PFSK-1 (cell line): ENCODE results near the gene DCLRE1B.

DNA sequence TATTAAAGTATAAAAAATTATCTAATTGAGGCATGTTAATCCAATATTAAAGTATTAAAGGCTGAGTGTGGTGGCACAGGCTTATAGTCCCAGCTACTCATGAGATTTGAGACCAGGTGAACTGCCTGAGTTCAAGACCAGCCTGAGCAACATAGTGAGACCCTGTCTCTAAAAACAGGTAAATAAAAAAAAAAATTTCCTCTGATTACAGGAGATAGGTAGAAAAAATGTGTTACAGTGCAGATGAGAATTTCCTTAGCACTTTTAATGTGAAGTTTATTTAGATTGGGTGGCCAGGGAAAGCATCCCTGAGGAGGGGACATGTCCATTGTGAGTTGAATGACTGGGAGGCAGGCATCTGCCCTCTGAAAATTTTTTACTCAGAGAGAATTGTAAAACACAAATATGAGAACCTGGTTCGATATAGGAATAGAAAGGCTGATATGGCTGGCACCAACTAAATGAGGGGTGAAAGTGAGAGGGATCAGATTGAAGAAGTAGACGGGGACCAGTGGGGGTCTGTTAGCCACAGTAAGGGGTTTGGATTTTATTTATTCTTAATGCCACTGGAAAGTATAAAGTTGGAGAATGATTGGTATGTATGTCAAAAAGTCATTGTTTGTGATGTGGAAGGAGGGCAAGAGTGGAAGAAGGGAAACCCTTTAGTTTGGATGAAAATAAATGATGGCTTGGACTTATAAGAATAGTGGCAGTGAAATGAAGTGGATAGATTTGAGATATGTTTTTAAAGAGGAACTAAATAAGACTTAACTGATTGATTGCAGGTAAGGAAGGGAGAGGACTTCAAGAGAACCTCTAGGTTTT, 16.5 kb downstream of the MAGI3 start:
- RRBS = no CpG with 5 or more reads among the region's 2 CpGs

DNA sequence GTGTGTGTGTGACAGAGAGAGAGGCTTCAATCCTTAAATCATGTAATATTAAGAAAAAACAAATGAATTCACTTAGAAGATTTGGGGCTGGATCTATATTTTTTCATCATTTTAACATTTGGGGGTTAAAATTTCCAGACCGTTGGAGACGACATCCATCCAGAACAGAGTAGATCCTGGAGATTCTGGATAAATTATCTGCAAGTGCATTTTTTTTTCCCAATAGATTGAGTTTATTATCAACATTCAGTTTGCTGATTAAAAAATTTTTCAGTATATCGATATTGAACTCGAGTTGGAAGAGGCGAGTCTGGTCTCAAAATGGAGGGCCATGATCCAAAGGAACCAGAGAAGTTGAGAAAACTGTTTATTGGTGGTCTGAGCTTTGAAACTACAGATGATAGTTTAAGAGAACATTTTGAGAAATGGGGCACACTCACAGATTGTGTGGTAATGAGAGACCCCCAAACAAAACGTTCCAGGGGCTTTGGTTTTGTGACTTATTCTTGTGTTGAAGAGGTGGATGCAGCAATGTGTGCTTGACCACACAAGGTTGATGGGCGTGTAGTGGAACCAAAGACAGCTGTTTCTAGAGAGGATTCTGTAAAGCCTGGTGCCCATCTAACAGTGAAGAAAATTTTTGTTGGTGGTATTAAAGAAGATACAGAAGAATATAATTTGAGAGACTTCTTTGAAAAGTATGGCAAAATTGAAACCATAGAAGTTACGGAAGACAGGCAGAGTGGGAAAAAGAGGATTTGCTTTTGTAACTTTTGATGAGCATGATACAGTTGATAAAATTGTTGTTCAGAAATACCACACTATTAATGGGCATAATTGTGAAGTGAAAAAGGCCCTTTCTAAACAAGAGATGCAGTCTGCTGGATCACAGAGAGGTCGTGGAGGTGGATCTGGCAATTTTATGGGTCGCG, 59.3 kb downstream of the MAGI3 start:
- RRBS = no CpG with 5 or more reads among the region's 11 CpGs

GRCh38 chr1:113548392-113549159, 158.3 kb downstream of the MAGI3 start:
- RRBS = no CpG with 5 or more reads among the region's 5 CpGs

DNA sequence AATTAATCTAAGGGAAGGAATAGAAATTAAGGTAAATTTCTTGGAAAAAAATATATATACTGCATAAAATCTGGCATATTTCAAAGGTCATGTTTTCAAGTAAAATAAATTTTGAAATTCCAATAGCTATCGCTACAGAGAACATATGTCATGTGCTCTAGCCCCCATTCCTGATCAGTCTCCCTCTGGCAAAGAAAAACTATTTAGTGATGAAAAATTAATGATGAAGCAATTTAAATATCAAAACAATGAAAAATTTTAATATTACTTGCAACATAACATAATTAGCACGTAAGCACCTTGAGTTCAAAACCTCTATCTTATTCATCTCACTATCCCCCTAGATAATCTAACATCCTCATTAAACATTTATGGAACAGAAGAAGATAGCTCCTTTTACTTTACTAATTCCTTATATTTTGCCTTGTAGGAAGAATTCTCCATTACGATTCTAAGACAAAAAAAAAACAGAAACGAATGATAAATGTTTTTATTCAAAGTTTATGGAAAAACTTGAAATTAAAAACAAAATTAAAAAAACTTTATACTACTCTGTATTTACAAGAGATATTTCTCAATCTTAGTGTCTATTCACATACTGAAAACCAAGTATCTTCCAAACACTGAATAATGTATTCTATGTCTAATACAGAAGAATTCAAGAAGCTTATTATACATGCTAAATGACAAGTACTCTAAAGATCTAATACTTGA, 59.3 kb downstream of the PHTF1 start:
- RRBS = no CpG with 5 or more reads among the region's 4 CpGs

- RRBS = no CpG with 5 or more reads among the region's 4 CpGs
These were observed 2.0 kb upstream of the PHTF1 start for GRCh38 chr1:113761119-113761900.

GRCh38 chr1:113809802-113810261, 2.4 kb downstream of the RSBN1 start:
- RRBS = no CpG with 5 or more reads among the region's 3 CpGs

- RRBS = 3% methylated on average over 7 of the region's 73 CpGs
These were observed 578 bp downstream of the RSBN1 start for GRCh38 chr1:113811443-113812352.

DNA sequence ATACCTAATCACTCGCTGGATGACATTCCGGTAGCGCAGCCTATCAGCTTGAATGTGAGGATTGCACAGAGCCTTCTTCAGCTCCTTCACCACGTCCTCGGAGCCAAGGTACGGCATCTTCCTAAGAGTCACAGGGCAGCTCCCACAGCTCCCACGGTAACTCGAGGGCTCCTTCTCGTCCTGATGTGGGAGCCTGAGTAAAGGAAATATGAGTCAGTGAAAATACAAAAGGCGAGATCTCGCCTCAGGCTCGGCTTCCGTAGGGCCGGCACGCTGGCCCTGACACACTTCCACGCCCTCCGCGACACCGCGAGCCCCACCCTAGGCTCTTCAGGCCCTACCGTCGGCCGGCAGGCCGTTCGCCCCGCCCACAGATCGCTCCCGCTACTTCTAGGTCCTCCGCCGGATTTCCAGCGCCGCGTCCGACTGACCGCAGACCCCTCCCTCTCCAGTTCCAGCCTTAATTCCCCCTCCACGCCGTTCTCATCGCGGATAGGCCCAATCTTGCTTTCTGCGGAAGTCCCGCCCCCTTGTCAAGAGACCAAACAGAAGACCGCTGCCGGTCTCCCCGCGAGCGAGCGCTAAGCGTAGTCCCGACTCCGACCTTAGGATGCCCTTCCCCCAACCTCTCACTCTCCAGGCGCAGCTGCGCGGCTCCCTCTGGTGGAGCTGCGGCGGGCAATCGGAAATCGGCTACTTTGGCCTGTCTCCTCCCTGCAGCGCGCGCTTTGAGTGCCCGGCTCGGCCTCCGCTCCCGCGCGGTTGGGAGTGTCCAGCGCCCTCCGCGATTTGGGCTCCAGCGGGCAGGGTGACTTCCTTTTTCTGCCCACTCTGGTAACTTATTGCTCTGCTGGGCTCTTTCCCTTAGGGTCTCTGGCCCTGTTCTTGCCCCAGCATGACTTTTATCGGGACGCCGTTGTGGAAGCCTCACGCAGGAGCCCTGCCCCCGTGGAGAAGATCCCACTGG, at the start of gene DCLRE1B:
DCLRE1B (plus strand) TSS at position 726 of the 967 bp plus-strand sequence.
- RRBS = 2% methylated on average over 14 of the region's 75 CpGs

DNA sequence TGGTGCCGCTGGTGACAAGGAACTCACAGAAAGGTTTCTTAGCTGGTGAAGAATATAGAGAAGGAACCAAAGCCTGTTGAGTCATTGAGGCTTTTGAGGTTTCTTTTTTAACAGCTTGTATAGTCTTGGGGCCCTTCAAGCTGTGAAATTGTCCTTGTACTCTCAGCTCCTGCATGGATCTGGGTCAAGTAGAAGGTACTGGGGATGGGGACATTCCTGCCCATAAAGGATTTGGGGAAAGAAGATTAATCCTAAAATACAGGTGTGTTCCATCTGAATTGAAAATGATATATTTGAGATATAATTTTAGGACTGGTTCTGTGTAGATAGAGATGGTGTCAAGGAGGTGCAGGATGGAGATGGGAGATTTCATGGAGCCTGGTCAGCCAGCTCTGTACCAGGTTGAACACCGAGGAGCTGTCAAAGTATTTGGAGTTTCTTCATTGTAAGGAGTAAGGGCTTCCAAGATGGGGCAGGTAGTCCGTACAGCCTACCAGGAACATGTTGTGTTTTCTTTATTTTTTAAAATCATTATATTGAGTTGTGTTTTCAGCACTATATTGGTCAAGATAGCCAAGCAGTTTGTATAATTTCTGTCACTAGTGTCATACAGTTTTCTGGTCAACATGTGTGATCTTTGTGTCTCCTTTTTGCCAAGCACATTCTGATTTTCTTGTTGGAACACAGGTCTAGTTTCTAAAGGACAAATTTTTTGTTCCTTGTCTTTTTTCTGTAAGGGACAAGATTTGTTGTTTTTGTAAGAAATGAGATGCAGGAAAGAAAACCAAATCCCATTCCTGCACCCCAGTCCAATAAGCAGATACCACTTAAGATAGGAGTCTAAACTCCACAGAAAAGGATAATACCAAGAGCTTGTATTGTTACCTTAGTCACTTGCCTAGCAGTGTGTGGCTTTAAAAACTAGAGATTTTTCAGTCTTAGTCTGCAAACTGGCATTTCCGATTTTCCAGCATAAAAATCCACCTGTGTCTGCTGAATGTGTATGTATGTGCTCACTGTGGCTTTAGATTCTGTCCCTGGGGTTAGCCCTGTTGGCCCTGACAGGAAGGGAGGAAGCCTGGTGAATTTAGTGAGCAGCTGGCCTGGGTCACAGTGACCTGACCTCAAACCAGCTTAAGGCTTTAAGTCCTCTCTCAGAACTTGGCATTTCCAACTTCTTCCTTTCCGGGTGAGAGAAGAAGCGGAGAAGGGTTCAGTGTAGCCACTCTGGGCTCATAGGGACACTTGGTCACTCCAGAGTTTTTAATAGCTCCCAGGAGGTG, 3.2 kb upstream of the OLFML3 start:
- RRBS = no CpG with 5 or more reads among the region's 6 CpGs

GRCh38 chr1:113983354-113983734, 4.1 kb downstream of the OLFML3 start:
- RRBS = no CpG with 5 or more reads among the region's 9 CpGs

DNA sequence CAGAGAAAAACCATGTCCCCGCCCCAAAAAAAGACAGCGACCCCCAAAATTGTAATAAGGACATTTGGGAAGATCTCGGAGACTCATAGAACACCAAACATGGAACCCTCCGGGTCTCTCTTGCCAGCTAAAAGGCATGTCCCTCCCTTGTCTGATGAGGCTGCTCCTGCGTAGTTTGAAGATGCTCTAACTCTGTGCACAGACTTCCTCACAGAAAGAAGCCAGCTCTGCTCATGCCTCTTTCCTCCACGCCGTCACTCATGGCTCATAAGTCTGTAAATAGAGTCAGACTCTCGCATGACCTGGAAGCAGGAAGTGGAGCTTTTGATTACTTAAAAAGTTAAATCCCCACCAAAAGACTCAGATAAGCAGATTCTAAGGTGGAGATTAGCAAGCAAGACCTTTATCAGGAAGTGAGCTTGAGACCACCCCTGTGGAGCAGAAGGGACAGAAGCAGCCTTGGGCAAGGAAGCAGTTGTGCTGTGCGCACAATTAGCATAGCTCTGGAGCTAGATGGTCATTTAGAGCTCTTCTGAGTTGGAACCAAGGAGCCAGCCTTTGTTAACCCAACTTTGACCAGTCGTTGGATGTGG, 171.6 kb downstream of the TRIM33 start:
- RRBS = no CpG with 5 or more reads among the region's 10 CpGs

GRCh38 chr1:114341273-114341784, 169.7 kb downstream of the TRIM33 start:
- RRBS = no CpG with 5 or more reads among the region's 5 CpGs

GRCh38 chr1:114345779-114346845, 164.9 kb downstream of the TRIM33 start:
- RRBS = 7% methylated on average over 3 of the region's 55 CpGs

DNA sequence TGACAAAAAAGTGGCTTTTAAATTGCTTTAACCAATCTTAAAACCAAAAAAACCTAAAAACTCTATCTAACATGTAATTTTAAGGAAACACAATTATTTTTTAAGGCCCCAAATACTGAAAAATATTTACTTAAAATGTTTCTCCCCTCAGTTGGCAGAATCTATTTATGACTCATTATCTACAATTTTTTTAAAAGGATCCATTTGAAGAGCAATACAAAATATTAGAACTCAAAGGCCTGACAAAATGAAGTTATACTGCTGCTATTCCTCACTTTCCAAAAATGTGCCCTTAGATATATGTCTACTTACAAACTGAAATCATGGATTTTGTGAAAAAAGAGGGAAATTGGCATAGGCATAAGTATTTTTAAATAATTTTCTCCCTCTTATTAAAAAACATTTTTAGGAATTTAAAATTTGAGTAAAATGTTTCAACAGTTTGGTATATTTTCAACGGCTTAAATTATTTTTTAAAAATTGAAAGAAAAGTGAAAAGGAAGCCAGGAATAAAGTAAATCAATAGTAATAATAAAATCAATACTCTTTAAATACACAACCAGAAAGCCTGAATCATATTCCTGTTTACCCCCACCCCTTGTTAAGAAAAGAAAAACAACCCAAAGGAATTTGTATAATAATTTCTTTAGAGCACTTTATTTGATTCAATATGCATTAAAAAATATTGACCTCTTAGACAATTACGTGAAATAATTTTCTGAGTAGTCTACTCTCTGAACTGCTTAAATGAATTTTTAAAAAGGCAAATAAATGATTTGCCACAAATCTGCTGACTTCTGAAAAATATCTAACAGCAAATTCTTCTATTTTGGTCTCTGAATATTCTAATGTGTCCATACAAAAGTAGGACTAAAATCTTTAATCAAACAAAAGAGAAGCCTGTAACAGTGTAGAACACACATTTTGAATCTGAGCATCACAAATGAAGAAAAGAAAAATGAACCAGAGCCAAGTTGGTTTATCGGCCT, 115.4 kb downstream of the TRIM33 start:
- RRBS = no CpG with 5 or more reads among the region's 3 CpGs

- RRBS = no CpG with 5 or more reads among the region's 3 CpGs
These were observed 114.6 kb downstream of the TRIM33 start for GRCh38 chr1:114396273-114396838.

DNA sequence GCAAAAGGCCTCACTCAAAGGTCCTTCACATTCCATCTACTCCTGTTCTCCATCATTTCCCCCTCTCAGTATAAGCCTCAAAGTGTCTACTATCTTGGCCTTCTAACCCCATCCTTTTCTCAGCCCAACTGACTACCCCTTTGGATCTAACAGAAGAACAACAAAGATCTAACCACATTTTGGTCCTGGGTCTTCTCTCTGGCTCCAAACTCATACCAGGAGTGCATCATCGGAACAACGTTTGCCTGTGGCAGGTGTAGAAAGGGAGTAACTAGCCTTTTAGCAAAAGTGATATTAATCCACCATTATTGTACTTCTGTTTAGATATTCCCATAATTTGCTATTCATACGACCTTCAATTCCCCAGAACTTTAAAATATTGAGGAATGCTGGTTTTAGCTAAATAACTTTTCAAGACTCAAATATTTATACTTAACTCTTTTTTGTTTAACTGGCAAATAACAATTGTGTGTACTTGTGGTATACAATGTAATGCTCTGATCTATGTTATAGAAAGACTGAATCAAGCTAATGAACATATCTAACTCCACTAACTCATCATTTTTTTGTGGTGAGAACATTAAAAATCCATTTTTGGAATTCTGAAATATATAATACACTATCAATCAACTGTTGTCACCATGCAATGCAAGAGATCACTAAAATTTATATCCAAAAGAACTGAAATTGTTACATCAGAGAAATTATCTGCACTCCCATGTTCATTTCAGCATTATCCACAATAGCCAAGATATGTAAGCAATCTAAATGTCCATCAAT, 90.6 kb downstream of the TRIM33 start:
- RRBS = no CpG with 5 or more reads among the region's 3 CpGs

DNA sequence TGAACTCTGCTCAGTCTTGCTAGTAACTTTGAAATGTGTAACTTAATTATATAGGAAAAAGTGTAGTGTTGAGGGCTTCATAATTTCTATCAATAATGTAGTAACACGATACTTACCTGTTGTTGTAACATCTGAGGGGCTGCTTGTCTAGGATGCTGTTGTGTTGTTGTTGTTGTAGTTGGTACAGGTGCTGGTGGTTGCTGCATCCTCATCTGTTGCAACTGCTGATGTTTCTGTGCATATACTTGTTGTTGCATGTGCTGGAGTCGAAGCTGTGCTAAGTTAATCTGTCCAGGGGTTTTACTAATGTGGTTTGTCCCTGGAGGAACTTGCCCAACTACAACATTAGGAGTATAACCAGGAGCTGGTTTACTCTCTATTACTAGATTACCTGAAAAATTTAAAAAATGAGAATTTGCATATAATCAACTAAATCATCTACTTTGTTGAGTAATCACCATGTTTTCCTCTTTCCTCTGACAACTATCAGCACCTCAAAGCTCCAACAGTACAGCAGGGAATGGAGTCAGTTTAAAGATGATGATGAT, 85.6 kb downstream of the TRIM33 start:
- RRBS = no CpG with 5 or more reads among the region's 2 CpGs

DNA sequence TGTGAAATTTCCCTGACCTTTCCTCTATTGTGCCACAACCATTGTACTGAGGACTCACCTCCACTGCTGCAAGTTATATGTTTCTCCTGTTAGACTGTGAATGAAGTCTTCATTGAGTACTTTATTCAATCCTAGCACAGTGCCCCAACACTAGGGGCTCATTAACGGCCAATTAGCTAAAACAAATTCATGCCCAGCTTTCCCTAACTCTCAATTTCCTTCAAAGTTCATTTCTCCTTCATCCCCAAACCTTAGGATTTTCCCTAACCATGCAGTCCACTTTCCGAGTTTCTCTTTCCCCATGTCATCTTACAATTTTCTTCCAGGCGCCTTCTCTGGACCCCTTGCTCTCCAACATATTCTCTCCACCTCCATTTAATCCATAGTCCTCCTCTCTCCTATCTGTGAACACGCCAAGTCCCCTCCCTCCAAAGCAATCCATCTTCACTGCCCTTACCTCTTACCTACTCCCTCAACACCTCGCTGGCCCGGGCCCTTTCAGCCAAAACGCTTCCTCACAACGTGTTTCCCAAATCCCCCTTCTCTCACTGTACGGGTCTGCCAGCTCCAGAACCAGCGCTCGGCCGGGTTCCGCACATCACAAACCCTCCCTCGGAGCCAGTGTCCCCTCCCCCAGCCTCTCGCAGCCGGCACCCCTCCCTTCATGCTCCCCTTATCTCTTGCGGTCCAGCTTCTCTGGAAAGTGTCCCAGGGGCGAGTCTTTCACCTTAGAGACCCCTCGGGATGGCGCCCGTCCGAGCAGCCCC, 1.1 kb downstream of the TRIM33 start:
- RRBS = 1% methylated on average over 11 of the region's 22 CpGs

- RRBS = 1% methylated on average over 10 of the region's 25 CpGs
These were observed 331 bp upstream of the TRIM33 start for GRCh38 chr1:114511390-114511678.

DNA sequence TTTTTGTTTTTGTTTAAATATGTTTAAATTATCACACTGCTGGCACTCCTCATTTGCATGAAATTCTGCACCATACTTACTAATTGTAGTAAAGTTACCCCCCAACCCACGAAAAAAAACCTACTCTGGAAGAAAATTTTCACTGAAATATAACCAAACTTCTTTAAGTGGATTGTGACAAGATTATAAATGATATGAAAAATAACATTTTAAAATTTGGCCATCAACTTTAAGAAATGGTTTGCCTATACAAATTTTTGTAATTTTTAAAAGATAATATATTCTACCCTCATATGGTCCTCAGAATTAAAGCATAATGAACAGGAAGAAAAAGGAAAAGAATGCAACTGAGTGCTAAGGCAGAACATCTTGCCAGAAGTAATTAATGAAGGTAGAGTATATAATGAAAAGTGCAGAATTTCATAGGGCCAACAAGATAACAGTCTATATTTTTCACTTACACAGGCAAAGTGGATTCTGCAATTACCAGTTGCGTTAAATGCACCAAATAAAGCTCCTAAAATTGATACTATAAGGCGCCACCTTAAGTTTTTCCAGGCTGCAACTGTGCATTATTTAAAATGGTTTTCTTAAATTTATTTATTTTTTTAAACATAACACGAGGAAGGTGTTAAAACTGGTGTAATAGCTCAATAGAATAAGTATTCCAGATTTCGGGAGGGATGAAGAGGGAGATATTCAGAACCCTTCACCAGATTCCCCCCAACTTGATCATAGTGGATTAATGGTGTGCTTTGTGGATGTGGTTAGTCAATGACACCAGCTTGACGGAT, 1.0 kb upstream of the NRAS start:
- RRBS = no CpG with 5 or more reads among the region's 6 CpGs